Bronchus fibroblast of lung (primary cell): ENCODE measurements around the genes EXOSC2 and AIF1L.

DNA sequence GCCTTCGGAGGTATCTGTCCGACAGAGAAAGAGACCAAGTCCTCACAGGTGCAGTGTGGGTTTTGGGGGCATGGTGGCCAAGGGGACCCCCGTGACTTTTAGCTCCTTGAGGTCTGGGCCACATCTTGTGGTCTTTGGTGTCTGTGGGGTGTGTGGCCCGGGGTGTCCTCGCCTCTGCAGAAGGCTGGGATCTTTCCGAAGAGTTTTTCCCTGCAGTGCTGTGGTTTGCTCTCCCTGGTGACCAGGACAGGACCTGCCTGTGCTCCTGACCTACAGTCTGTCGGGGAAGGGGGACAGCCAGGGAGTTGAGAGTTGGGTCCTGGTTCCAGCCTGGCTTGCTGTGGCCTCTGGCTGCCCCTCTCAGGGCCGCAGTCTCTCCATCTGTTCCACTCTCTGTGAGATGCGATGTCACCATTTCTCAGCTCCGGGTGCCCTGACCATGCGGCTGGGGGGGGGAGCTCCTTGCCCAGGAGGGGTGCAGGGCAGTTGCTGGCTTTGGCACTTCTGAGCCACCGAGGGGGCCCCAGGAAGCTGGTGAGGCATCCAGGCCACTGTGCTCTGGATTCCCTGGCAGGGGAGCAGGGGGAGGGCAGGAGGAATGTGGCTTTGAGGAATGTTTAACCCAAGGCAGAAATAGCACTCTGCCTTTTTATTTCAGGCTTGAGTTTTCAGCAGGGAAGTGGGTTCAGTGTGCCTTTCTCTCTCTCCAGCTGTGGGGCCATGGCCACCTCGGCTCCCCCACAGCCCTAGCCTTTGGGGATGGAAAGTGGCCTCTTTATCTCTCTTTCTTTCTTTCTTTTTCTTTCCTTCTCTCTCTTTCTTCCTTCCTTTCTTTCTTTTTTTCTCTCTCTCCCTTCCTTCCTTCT lies 10.9 kb downstream of the NCS1 start:
- RAMPAGE, long total RNA, result no peak

DNA sequence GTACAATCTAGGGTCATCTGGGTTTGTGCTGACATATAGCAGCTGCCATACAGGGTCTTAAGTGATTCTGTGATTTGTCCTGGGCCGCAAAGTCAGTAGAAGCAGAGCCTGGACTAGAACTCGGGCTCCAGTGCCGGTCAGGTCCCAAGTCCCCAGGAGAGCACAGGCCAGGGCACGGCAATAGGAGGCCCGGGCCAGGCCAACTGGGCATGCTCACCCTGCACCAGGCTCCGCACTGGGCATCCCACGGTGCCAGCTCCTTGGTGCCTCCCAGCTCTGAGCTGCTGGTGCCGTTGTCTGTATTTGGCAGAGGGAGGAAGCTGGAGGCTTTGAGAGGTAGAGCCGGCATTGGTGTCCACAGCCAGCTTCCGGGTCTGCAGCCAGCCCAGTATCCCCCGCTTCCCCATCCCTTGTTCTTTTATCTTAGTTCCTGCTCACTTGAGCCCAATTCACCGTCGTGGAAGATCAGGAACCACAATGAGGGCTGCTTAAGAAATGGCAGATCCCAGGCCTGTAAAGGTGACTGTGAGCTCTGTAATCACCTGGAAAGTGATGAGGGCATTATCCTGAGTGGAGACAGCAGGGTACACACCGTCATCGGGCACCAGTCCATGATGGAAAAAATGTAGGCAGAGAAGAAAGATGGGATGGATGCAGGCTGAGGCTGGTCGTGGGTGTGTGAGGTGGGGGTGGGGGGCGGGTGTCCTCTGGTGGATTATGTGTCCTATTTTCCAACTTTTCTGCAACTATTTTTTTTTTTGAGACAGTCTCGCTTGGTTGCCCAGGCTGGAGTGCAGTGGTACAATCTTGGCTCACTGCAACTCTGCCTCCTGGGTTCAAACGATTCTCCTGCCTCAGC lies 35.6 kb downstream of the NCS1 start:
- RAMPAGE, long total RNA, result no peak

DNA sequence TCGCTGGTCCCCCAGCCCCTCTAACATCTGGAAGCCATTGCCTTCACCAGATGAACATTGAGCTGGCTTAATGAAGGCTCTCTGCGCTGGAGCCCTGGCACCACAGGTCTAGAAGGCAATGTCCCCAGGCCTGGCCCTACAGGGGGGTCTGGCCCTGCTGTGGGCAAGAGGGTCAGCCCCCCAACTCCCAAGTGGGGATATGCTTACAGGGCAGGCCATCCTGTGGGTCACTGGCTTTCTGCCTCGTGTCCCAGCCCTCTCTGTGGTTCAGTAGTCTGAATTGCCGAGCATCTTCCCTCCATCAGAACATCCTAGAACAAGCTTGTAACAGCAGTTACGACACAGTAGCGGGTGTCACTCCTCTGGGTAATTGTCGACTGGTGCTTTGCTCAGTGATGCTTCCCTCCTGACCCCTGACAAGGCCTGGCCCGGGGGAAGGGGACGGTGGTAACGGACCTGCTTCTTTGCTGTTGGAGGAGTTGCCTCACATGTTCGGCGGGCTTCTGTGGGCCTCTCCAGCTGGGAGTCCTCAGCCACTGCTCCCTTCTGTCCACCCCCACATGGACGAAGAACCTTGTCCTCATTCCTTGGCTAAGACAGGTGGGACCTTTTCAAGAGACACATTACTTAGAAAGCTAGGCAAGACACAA lies 24.7 kb downstream of the HMCN2 start:
- RAMPAGE, long total RNA, result no peak

DNA sequence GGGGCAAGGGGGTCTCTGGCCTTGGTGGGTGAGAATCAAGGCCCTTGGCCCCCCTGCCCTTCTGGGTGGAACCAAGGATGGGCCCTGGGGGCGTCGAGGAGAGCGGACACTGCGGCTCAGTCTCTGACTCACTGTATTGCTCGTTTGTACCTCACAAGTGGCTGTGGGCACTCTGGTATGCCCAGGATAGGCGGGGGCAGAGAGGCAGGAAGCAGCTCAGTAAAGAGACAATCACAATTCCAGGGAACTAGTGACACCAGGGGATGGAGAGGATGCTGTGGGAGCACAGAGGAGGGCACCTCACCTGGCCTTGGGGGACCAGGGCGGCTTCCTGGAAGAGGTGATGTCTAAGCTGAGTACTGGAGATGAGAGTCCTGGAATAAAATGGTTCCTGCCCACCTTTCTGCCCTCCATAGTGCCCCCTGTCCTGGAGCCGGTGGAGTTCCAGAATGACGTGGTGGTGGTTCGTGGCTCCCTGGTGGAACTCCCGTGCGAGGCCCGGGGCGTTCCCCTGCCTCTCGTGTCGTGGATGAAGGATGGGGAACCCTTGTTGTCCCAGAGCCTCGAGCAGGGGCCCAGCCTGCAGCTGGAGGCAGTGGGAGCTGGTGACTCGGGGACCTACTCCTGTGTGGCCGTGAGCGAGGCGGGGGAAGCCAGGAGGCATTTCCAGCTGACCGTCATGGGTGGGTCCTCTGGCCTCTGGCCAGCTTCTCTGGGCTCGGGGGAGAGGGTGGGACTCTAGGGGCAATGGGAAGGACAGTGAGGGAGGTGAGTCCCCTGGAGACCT lies 51.2 kb upstream of the ASS1 start:
- RAMPAGE, long total RNA, result no peak

- RAMPAGE, long total RNA, result no peak
Observed at GRCh38 chr9:130410501-130410955, 34.2 kb upstream of the ASS1 start.

DNA sequence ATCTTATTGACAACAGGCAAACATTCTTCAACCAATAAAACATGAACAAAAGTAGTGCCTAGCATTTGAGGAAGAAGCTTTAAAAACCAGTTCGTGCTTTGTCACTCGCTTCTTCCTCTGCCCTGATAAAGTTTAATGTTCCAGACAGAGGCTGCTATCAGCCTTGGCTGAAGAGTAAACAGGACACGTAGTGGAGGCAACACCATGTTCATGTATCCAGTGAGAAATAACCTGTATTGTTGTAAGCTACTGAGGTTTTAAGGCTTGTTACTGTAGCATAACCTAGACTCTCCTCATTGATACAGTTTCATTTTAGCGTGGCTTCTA lies 3.2 kb upstream of the FUBP3 start:
- RAMPAGE, long total RNA, result no peak

DNA sequence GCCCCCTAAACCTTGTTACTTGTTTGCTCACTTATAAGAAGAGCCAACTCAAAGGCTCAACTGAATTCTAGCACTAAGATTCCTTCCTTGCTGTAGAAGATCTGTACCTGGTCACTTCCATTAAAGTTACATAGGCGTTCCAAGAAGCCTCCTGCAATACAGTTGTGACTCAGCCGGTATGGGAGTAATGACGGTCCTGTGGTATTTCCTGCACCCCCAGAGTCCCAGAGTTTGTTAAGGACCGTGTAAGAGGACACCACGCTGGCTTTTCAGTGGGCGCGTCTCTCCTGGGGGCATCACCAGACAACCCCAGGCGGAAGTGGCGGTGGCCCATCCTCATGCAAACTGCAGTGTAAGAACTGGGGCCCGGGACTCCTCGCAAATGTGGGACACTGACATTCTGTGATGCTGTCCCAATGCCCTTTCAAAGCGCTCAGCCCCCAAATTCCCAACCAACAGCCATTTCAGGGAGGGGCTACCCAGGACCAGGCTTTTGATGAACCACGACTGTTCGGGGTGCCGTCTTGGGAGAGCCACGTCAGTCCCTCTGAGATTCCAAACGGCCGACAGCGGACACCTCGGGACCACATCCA lies 542 bp upstream of the FUBP3 start:
- RAMPAGE, long total RNA, result no peak

DNA sequence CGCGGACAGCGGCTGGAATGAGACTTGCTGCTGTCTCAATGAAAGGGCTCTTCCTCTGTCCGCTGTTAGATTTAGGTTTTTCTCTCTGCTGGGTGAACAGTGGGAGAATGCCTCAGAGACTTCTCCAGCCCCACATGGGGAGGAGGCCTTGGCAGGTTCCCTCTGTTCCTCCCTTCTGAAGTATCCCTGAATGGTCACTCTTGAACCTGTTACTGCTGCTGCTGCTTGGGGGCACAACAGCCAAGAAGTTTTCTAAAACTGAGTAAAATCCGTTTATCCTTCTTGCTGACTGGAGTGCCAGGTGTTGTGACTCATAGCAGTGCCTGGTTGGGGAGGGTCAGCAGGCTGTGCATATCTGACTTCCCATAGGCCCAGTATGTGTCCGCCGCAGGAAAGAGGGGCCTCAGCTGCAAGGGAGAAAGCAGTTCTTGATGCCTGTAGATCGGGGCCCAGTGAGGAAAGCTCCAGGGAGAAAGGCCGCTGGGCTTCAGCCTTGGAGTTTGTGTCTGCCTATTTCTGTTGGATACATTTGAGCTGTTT lies 38.7 kb upstream of the PRDM12 start:
- RAMPAGE, long total RNA, result no peak

- RAMPAGE, long total RNA, result start-site peak on the plus strand at chr9:130693752-130693783, 353 and 299 reads in 2 replicates
Observed at GRCh38 chr9:130693205-130694200, at the start of gene EXOSC2. Gene EXOSC2, plus strand, starts transcription at chr9:130693780.

DNA sequence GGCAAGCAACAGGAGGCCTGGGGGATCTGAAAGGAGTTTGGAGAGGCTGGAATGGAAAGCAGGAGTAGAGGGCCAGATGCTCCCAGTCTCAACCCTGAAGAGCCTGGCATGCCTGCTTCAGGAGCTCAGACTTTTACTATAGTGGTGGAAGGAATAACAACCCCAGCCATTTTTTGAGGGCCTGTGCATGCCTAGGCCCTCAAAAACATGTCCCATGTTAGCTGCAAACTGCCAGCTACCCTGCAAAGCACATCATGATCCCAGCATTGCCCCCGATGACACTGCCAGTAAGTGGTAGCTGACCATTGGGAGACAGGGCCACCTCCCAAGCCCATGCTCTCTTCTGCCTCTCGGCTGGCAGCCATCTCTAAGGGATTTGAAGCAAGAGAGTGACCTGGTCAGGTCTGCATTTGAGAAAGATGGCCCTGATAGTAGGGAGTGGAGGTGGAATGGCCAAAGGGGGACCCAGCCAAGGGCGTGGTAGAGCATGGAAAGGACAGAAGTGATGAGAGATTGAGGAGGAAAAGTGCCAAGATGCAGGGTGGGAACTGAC lies 8.8 kb downstream of the ABL1 start:
- RAMPAGE, long total RNA, result no peak

GRCh38 chr9:131096042-131096714 lies at the start of gene AIF1L:
Gene AIF1L, plus strand, starts transcription at chr9:131096531.
- RAMPAGE, long total RNA, result no peak

DNA sequence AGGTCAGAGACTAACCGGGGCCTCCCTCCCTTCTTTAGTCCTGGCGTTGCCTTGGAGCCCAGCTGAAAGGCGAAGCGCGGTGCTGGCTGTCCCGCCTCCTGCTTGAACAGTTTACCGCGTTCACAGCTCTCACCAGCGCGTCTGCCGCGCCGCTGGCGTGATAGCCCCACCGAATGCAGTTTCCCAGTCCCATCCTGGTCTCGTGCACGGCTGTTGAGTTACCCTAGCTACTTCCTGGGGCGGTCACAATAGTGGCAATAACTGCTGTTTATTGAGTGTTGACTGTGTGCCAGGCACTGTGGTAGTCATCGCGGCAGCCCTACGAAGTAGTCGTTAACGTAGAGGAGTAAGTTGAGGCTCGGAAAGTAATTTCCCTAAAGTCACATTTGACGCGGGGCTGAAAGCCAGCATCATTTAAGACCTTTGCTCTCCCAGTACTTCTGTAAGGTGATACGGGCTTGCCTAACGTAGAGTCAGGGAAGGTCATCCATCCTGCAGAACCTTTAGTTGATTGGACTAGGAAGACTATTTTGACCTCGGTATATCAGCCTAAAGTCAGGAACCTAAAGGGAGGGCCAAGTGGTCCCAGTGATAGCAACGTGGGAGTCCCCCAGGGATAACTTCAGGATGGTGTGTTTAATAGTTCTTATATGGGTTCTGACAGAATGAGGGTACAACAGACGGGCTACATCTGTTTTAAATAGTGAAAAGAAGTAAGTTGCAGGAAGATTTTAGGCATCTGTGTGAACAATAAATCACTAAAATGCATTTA lies 548 bp downstream of the NUP214 start:
- RAMPAGE, long total RNA, result no peak

DNA sequence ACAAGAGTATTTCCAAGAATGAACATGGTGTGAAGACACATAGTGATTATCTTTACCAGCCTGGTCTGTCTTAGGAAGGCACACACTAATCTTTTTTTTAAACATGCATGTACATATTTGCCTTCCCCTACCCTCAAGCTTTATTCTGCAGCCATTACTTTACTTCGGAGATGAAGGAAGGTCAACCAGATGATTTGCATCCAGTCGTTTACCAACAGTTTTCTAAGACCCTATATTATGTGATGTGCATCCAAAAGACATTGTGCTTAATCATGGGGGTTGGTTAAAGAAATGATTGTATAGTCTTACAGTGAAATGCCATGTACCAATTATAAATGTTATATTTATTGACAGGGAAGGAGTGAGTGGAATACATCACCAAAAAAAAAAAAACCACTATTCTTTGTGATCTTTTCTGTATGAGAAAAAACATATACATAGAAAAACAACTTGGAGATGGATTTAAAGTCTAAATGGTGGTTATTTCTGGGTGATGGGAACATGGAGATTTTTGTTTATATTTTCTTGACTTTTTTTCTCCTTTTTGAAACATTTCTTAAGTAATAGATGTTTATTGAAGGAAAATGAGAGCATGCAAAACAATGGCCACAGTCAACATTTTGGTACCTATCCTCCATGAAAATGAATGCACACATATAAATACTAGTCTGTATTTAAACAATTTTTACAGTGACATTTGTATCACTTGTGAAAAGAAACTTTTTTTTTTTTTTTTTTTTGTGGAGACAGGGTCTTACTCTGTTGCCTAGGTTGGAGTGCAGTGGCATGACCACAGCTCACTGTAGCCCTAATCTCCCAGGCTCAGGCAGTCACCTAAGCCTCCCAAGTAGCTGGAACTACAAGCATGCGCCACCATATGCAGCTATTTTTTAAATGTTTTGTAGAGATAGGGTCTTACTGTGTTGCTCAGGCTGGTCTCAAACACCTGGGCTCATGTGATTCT lies 15.7 kb downstream of the NUP214 start:
- RAMPAGE, long total RNA, result no peak

- RAMPAGE, long total RNA, result no peak
Observed at GRCh38 chr9:131214631-131215525, 61.4 kb downstream of the FAM78A start.

- RAMPAGE, long total RNA, result no peak
Observed at GRCh38 chr9:131227811-131228435, 48.4 kb downstream of the FAM78A start.

- RAMPAGE, long total RNA, result no peak
Observed at GRCh38 chr9:131238356-131238984, 37.8 kb downstream of the FAM78A start.

GRCh38 chr9:131258527-131259332 lies 17.6 kb downstream of the FAM78A start:
- RAMPAGE, long total RNA, result no peak

DNA sequence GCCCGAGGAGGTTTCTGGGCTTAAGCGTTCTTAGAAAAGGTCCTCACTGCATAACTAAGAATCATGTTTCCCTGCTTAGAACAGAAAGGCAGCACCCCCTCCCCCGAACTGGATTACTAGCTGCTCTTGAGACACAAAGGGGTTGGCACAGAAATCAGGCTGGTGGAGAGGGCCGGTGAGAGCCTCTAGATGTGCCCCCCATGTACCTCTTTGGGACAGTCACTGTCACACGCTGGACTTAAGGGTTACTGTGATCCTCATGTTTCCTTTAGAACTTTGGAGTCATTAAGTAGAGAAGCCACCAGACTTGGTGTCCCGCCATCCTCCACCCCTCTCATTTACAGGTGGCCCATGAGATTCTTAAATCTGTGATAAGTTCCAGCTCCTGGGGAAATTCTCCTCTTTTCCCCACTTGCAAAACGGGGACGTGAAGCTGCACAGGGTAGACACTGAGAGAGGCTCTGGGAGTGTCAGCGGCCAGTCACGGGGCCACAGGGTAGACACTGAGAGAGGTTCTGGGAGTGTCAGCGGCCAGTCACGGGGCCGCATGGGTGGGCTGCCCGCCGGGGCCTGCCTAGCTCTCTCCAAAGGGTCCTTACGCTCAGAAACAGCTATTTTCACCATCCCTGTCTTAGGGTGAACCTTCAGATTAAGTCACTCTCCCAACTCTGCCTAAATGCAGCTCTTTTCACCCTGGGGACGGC lies 1.8 kb downstream of the FAM78A start:
- RAMPAGE, long total RNA, result no peak

GRCh38 chr9:131394332-131395063 lies 612 bp downstream of the PRRC2B start:
- RAMPAGE, long total RNA, result no peak

DNA sequence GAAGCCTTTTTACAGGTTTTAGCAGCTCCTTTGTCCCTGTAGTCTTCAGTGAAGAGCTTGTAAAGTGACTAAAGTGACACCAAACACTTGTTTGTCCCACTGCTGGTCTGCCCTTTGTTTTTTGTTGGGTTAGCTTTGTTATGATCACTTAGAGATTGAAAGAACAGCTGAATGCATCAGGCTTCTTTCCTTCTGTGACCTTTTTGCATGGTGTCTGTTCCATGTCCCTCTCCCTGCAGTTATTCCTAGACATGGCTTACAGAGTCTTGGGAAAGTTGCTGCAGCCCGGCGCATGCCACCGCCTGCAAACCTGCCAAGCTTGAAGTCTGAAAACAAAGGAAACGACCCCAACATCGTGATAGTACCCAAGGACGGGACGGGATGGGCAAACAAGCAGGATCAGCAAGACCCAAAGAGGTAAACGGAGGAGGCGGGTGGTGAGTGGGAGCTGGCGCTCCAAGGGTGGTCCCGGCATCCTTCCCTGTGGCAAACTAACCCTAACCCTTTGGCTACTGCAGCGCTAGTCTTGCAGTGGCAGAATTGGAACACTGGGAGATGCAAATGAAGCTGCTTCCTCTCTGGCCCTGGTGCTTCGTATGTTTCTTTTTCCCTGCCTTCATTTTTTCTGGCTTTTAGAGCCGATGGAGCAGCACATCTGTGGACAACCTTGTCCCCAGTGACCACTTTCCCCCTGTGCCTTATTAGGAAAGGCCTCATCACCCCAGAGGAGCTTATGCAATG lies 38.7 kb downstream of the PRRC2B start:
- RAMPAGE, long total RNA, result no peak